Cardiac muscle cell (in vitro differentiated cells and primary cell): Measurements from ENCODE around the gene TULP1.

DNA sequence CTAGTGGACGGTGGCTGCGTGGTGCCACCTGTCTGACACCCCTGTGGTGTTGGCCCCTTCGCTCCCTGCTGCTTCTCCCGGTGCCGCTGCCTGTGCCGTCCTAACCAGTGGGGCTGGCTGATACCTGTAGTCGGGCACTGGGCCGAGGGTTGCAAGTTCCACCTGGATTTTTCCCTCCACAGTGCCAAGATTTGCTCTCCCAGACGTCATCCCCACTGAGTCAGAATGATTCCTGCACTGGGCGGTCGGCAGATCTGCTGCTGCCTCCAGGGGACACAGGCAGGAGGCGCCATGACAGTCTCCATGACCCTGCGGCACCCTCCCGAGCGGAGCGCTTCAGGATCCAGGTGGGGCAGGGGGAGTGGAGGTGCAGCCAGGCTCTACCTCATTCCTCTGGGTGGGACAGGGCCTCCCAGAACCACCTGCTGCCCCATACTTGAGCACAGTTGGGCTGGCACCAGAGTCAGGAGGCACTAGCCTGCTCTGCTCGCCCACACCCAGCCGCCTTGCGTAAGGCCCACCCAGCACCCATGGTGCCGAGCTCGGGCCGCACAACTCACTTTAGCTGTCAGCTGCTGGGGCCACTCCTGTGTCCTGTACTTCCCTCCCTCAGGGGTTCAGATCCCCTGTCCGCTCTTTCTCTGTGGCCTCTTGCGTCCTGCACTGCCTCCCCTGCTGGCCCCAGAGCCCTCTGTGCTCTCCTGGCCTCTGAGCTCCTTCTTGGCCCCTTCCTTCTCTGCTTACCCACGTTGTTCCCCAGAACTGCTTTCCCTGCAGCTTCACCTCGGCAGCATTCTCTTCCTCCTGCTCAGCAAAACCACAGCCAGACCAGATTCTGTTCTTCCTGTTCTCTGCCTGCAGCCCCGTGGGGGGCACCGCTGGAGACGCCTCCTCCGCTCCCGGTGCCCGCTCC, 60.1 kb downstream of the TCP11 start:
- RAMPAGE, long total RNA: no peak
- RRBS: no CpG with 5 or more reads among the region's 32 CpGs

DNA sequence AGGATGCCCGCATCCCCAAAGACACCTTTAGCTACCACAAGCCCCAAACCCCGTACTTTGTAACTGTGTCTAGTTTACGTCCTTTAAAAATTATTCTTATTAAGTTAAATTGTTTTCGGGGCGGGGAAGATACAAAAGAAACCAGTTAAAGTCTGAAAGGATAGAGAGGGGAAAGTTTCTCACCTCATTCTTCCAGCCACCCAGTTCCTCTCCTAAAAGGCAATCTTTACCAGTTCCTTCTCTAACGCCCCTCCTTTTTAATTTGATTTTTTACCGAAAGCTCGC, 1.1 kb upstream of the ZNF76 start:
- RAMPAGE, long total RNA: no peak
- RRBS: no CpG with 5 or more reads among the region's 8 CpGs

GRCh38 chr6:35259879-35260576, 493 bp downstream of the ZNF76 start:
- RAMPAGE, long total RNA: no peak
- RRBS: 4% methylated on average over 8 of the region's 32 CpGs

DNA sequence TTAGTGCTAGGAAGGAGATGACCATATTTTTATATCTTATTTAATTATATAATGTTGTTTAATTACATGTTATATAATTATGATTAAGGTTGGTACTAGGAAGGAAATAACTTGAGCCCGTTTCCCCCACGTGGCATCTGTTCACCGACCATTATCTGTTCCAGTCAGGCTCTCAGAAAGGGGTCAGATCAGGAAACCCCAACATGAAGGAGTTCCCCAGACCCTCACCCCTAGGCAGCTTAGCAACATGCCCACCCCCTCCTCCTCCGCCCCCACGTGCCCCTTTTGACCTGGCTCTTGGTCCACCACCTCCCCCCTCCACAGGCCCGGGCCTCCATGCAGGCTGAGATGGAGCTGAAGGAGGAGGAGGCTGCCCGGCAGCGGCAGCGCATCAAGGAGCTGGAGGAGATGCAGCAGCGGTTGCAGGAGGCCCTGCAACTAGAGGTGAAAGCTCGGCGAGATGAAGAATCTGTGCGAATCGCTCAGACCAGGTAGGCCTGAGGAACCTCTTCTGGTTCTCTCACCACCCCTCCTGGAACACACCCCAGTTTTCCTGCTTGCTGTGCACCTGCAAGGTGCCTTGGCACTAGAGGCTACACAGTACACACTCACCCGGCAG, 21.7 kb downstream of the DEF6 start:
- RAMPAGE, long total RNA: no peak
- RRBS: 54% methylated on average over 1 of the region's 15 CpGs

GRCh38 chr6:35394076-35394408, 51.7 kb downstream of the PPARD start:
- RAMPAGE, long total RNA: no peak
- RRBS: no CpG with 5 or more reads among the region's 6 CpGs

DNA sequence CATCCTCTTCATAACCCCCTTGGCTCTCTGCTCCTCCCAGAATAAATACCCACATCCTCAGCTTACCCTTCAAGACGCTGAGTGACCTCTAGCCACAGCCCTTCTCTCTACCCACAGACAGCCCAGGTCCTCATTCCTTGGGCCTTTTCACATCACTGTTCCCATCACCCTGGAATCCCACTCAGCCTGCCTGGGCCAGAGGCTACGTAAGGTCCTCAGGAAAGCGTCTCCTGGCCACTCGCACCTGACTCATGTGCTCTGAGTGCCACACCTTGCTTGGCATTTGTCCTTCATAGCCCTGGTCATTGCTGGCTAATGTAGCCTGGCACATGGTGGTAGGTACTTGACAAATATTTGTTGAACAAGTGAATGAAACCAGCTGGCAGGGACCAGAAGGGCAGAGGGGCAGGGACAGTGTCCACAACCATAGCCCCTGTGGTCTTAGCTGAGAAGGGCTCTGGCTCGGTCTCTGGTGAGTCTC, 50.7 kb upstream of the FANCE start:
- RAMPAGE, long total RNA: no peak
- RRBS: no CpG with 5 or more reads among the region's 5 CpGs

GRCh38 chr6:35403467-35403918, 48.6 kb upstream of the FANCE start:
- RAMPAGE, long total RNA: no peak
- RRBS: 100% methylated on average over 1 of the region's 6 CpGs

- RAMPAGE, long total RNA: start-site peak on the plus strand at chr6:35490388-35490498, 7 and 21 reads in 2 replicates
- RRBS: no CpG with 5 or more reads among the region's 31 CpGs
Measured at GRCh38 chr6:35489944-35490914, 6.7 kb downstream of the TEAD3 start.

DNA sequence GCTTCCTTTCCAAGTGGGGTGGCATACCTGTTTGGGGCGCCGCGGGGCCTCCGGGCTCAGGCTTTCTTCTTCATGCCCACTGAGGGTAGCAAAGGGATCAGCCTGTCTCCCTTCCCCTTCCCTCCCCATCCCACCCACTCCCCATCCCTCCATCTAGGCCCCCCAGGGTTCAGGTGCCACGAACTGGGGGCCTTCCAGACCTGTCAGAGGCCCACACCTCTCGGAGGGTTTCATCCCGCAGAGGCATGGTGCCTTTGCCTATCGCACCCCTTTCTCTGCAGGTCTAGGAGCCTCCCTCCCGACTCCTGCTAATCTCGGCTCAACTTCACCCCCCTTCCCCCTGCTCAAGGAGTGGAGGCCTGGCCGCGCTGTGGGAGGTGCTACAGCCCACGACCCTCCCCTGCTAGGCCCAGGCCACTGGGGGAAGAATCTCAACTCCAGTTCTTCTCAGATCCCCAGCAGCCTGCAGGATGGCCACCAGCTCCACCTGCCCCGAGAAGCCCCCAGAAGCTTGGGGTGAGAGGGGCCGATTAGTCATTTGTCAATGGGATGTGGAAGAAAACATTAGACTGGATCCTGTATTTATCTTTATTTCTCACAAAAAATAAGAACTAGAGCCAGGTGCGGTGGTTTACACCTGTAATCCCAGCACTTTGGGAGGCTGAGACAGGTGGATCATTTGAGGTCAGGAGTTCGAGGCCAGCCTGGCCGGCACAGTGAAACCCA, at the start of gene TULP1:
TULP1 (minus strand) TSS at position 285 of the 726 bp plus-strand sequence.
- RAMPAGE, long total RNA: no peak
- RRBS: no CpG with 5 or more reads among the region's 18 CpGs

GRCh38 chr6:35543354-35543930, 30.7 kb upstream of the TULP1 start:
- RAMPAGE, long total RNA: no peak
- RRBS: no CpG with 5 or more reads among the region's 8 CpGs

DNA sequence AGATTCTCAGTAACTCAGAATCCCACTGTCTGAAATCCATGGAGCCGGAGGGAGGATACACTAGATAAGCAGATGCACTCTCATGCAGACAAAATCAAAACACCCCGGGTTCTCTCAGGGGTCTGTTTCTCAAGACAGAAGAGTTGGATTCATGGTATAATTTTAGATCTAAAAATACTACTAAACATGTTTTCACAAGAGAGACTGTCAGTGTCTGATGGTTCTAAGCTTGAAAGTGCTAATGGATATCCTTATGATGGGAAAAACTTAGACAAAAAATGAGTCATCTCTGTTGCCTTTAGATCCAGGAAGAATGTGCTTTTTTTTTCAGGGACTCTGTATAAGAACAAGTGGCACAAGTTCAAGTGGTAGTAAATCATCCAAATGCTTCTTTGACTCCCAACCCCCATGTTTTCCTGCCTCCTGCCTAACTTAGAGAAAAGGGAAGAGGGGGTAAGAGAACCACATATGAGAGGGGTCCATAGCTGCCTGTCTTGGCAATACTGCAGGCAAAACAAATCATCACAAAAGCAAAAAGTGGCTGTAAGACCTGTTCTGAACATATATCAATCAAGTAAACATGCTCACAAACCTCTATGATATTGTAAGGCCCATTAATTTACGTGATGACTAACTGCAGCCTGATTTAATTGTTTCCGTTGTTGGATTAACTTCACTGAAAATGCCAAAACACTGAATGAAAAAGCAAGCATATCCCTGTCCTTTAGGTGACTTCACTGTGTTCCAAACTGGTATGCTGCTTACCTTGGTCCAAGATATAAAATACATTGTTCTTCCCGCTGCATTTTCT, 84.0 kb upstream of the TULP1 start:
- RAMPAGE, long total RNA: no peak
- RRBS: 14% methylated on average over 2 of the region's 5 CpGs

GRCh38 chr6:35600859-35601594, 87.7 kb downstream of the FKBP5 start:
- RAMPAGE, long total RNA: no peak
- RRBS: no CpG with 5 or more reads among the region's 5 CpGs

DNA sequence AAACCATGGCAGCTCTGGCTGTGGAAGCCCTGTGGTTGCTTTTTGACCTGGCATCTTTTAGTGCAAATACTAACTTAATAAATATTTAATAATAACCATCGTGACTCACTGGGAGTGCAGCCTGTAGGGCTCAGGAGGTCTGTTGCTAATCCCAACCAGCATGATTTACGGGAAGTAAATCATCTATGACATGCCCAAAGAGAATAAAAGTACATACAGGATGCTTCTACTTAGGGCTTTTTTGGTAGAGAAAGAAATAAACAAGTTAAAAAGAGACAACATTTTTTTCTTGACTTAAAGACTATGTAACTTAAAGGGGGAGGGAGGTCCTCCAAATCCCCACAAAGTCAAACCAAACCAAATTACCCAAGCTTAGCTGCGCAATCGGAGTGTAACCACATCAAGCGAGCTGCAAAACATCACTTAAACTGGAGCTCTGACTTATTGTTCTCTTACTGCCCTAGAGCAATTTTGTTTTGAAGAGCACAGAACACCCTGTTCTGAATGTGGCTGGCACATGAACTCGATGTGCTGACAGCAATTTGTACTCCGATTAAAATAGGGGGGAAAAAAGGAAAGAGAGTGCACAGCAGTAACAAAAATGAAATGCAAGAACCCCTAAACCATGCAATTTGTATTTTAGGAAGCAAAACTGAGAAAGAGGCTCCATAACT, 87.0 kb downstream of the FKBP5 start:
- RAMPAGE, long total RNA: no peak
- RRBS: no CpG with 5 or more reads among the region's 7 CpGs

- RAMPAGE, long total RNA: no peak
- RRBS: no CpG with 5 or more reads among the region's 6 CpGs
Measured at GRCh38 chr6:35658255-35658723, 30.4 kb downstream of the FKBP5 start.

- RAMPAGE, long total RNA: no peak
- RRBS: 34% methylated on average over 2 of the region's 7 CpGs
Measured at GRCh38 chr6:35662842-35663511, 25.7 kb downstream of the FKBP5 start.

DNA sequence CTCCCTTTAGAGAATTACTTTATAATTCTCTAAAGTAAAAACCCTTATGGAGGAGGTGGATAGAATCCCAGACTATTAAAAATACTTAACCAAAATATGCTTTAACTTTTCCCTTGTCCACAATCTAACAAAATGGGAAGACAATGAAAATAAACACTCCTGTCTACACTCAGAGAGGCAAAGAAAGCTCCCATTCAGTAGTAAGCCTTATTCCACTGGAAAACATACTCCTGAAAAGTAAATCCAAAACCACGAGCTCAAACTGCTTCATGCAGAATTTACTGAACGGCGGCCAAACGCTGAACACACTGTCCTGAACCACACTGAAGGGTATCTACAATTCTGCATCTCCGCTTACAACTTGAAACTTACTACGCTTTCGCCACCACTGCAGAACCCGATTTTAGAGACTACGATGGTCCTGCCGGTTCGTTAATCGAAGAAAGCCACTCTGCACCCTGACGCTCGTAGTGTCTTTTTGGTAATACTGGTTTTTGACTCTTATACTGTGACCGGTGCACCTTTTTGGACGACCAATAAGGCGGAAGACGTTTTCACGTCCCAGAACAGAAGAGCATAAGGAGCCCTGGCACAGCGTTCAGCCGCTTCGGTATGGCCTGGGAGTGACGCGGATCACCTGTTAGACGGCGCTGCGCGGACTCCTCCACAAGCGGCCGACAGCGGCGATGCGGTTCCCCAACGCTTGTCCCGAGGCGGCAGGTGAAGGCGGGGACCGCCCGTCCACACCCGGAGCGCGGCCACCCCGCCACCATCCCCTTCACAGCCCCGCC, 1.1 kb downstream of the FKBP5 start:
- RAMPAGE, long total RNA: no peak
- RRBS: 3% methylated on average over 8 of the region's 44 CpGs

GRCh38 chr6:35719195-35719436, 17.7 kb upstream of the ARMC12 start:
- RAMPAGE, long total RNA: no peak
- RRBS: no CpG with 5 or more reads among the region's 2 CpGs

GRCh38 chr6:35724054-35724670, 12.7 kb upstream of the ARMC12 start:
- RAMPAGE, long total RNA: no peak
- RRBS: no CpG with 5 or more reads among the region's 5 CpGs

DNA sequence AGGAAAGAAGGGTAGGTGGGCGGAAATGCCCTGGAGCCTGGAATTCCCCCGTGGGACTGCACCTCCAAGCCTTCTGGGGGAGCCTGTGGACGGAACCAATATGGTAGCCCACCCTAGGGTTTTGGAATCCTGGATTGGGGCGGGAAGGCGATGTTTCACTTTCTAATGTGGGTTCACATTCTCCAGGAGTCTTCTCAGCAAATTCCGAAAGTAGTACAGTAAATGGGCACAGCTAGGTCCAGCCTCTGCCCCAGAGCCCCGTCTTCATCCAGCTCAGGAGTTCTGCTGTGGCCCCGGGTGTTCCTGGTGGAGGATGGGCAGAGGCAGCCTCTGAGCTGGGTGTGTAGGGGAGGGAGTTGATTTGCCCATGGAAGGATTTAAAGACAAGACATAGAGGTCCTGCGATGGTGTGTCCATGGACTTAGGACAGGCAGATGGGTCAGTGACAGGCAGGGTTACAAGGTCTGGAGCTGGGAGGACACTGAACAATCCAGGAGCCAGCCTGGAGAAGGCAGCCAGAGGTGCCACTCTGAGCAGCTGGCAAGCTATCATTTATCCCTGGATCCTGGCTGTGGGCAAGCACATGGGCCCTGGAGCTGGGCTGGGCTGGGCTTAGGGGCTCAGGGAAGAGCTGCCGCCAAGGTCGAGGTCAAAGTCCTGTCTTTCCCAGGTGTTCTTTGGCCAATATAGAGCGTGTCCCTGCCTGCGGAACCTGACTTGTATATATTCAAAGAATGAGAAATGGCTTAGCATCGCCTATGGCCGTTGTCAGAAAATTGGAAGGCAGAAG, 6.6 kb downstream of the CLPSL1 start:
- RAMPAGE, long total RNA: no peak
- RRBS: no CpG with 5 or more reads among the region's 15 CpGs

GRCh38 chr6:35919506-35920498, 1.1 kb downstream of the SRPK1 start:
- RAMPAGE, long total RNA: no peak
- RRBS: 4% methylated on average over 13 of the region's 30 CpGs